Thoracic aorta endothelial cell (primary cell): ENCODE measurements around a stretch of chr3.

DNA sequence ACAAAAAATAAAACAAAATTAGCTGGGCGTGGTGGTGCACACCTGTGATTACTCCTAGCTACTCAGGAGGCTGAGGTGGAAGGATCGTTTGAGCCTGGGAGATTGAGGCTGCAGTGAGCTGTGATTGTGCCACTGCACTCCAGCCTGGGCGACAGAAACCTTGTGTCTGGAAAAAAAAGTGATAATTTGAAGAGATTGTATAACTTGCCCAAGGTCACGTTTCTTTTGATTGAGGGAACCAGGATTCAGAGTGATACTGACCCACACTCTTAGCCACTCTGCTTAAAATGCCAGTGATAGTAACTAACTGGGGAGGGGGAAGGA is 75.9 kb downstream of the PSMD6 start:
- CAGE, long polyA plus RNA: no peak

GRCh38 chr3:63959806-63960318 is 63.4 kb downstream of the PSMD6 start:
- CAGE, long polyA plus RNA: no peak

DNA sequence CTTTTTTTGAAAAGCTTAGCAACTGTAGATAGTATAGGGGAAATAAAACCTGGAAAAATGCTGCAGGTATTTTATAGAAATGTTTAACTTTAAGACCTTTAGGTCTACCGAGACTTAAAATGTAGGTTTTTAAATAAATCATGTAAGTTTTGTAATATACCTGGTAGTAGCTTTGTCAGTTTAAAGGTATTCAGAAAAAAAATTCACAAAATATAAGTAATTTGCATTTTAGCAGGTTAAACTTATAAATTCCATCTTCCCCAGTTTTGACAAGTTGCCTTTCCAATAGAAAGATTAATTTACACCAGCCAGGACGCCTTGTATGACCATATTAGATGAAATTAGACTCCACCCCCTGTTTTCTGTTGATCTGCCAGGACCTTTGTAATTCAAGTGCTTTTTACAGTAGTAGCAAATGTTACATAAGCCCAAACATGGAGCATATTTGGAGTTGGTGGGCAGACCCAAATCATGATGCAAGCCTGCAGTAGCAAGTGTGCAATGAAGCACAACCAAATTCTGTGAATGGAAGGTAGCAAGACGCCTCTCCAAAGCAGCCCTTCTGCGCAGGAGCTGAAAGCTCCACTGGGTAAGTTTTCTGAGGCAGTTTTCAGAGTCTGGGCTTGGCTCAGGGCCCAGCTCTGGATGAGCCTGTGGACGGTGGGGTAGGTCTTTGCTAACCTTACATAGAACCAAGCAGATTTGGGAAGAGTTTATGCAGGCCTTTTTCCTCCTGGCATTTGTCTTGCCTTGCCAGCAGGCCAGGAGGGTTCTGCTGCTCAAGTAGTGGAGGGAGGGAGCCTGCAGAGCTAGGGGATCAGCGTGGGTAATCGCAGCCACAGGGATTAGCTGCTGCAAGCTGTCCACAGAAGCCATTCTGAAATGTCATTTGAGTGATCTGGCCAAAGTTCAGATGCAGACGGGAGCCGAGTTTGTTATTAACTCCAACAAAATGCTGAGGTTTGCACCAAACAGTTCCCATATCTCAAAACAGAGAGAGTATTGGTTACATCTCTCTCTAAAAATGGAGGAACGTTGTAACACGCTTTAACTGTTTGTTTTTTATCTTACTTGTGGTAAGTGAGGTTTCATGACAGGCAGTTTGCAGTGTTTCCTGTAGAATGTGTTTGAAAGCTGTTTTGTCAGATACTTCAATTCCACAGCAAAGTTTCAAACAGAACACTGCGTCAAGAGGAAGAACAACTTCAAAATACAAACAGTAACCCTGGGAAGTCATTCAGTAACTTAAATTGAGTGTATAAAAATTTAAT is 55.5 kb downstream of the PSMD6 start:
- CAGE, long polyA plus RNA: no peak

- CAGE, long polyA plus RNA: no peak
These were observed 19.1 kb downstream of the PSMD6 start for GRCh38 chr3:64004045-64004720.

GRCh38 chr3:64017002-64017663 is 6.2 kb downstream of the PSMD6 start:
- CAGE, long polyA plus RNA: no peak

DNA sequence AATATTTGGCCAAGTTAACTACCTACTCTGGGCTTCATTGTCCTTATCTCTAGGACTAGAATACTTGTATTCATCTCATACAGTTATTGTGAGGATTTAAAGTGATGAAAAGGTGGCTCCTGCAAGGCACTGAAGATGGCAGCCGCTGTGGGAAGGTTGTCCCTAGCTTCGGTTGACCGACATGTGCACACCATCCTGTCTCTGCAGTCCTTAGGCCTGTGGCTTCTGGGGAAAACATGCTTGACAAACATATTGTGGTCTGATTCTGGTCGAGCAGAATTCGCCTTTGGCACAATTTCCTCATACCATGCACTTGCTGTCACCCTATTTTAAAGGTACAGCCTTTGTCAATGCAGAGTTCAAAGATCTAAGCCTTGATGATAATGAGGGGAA is 51.0 kb downstream of the PRICKLE2 start:
- CAGE, long polyA plus RNA: no peak

DNA sequence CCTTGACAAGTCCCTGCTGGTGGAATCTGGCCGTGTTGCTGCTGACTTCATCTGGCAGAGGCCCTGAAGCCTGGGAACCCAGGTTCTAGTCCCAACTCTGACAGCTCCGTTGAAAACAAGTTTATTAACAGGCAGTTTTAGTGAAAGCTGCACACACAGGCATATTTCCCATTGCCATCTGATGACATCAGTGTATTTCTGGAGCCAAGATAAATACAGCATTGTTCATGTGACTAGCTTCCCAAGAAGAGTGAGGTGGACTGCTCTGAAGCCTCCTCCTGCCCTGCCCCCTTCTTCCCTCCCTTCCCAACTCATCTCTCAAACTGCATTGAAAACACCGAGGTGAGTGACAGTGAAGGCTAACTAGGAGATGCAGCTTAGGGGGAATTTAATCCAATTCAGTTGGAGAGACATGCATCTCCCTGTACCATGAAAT is 38.1 kb downstream of the PRICKLE2 start:
- CAGE, long polyA plus RNA: no peak

- CAGE, long polyA plus RNA: no peak
These were observed 4.7 kb upstream of the PRICKLE2 start for GRCh38 chr3:64229978-64230411.

GRCh38 chr3:64341083-64341523 is 115.8 kb upstream of the PRICKLE2 start:
- CAGE, long polyA plus RNA: no peak

DNA sequence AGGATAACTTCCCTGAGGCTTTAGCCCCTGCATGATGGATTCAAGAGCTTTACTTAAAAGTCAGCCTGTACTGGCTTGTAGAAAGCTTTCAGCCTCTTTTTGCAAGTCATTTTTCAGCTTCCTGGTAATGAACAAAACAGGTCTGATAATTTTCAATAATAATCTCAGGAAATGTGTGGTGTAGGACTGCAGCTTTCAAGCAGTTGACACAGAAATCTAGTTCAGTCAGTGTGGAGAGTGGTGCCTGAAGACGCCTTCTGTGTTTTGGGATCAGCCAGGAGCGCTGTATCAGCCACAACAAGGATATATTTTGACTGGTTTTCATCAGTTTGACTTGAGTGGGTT is 332.4 kb upstream of the ADAMTS9 start:
- CAGE, long polyA plus RNA: no peak

DNA sequence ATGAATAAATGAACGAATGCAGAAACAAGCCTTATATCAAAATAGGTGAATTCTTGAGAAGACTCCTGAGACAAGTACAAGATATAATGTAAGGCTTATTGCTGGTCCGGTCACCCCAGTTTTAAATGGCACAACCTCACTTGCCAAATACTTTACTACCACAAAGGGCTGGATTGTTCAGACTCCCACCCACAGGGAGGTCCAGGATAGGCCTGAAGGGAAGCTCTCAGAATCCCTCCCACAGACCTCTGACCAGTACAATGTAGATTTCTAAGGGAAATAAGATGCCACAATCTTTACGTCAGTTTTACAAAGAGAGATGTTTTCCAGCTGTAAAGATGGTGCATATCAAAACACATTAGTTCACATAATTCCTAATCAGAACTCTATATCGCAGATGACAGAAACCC is 577.7 kb upstream of the ADAMTS9 start:
- CAGE, long polyA plus RNA: no peak

DNA sequence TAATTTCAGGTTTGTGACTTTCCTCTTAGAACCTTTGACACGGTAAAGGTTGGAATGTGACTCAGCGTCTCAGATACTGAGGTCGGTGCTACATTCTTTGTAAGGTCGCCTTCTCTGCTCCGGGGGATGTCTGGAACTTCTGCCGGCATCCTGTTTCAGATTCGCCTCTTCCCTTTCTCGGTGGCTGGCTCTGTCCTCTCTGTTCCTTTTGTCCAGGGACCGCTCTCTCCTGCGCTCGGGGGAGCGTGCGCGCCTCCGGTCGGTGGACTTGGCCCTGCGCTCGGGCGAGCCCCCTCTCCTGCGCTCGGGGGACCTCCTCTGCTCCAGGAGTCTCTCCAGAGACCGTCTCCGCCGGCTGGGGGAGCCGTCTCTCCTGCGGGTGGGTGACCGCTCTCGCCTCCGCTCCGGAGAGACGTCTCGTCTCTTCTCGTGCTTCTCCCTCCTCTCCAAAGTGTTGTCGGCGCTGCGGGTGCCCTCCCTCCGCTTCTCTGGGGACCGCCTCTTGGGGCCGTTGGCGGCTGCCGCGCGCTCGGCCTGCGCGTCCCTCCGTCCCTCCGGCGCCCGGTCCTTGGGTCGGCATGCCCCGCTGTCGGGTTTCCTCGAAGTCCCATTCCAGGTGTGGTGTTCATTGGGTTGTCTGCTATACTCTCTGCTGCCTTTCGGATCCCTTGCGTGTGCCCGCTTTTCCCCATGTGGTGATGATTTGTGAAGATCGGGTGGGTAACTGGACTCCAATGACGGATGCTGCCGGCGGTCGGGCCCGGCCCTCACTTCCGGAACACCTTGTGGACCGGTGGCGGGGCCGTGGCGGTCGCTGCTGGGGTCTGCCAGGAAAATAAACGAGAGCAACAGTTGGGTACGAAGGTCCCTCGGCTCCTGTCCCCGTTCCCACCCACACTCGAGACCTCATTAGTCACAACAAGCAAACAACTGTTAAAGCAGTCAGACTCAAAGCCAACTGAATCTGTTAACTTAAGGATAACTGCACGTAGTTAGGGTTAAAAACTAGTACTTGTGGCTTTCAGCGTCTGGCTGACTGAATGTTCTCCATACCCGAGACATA is 668.8 kb upstream of the ADAMTS9 start:
- CAGE, long polyA plus RNA: no peak

GRCh38 chr3:65411997-65412462 is 626.7 kb downstream of the MAGI1 start:
- CAGE, long polyA plus RNA: no peak

GRCh38 chr3:65556861-65557818 is 481.6 kb downstream of the MAGI1 start:
- CAGE, long polyA plus RNA: no peak

GRCh38 chr3:65619111-65619812 is 419.5 kb downstream of the MAGI1 start:
- CAGE, long polyA plus RNA: no peak

DNA sequence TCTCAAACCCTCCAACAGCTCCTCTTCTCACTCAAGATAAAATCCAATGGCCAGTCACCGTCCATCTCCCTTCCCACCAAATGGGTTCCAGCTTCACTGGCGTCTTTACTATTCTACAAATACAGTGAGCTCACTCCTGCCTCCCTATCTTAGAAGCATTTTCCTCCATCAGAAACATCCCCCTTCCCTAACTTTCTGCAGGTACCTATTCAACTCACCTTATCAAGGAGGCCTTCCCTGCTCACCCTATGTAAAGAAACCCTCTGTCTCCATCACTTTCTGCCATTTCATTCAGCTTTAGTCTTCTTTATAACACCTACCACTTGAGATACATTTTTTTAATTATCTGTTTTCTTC is 342.7 kb downstream of the MAGI1 start:
- CAGE, long polyA plus RNA: no peak

DNA sequence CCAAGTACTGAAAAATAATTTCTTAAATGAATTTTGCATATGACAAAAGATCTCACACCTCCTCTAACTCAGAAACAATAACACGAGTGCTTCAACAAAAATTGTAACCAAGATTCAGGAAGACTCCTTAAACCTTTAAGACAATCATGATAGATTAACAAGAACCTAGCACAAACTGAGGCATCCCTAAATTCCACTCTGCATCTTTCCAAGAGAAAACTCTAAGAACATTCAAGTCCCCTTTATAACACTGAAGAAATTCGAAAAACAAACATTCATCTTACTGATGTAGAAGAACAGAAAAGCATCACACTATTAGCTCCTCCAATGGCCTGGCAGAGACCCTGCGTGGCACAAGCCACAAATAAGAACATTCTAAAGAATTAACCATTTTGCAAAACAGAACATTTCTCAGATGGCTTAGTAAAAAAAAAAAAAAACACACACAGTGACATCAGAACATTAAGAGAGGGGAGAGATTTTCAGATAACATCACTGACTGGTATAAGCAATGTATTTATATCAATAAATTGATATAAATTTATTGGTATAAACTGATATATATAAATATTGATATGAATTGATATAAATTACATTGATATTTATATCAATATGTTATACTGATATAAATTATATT is 234.8 kb downstream of the MAGI1 start:
- CAGE, long polyA plus RNA: no peak

GRCh38 chr3:65952986-65954264 is 85.3 kb downstream of the MAGI1 start:
- CAGE, long polyA plus RNA: no peak

- CAGE, long polyA plus RNA: no peak
These were observed 74.2 kb downstream of the MAGI1 start for GRCh38 chr3:65964161-65965322.

DNA sequence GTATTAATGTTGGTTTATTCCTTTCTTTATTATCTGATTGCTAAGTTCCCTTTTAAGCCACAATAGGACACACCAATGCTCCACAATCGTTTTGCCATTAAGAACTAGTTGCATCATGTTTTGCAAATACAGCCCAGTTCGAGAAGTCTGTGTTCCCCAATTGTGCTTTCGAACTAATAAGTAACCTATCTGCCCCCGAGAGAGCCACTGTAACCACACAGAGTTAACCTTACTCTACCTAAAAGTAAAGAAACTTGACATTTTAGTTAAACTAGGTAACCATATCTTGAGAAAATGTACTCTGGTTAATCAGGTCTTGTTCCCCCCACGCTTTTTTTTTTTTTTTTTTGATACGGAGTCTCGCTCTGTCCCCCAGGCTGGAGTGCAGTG is 39.1 kb downstream of the MAGI1 start:
- CAGE, long polyA plus RNA: no peak